Mammary epithelial cell (primary cell): ENCODE measurements around the genes H3C15 and H2AC21.

DNA sequence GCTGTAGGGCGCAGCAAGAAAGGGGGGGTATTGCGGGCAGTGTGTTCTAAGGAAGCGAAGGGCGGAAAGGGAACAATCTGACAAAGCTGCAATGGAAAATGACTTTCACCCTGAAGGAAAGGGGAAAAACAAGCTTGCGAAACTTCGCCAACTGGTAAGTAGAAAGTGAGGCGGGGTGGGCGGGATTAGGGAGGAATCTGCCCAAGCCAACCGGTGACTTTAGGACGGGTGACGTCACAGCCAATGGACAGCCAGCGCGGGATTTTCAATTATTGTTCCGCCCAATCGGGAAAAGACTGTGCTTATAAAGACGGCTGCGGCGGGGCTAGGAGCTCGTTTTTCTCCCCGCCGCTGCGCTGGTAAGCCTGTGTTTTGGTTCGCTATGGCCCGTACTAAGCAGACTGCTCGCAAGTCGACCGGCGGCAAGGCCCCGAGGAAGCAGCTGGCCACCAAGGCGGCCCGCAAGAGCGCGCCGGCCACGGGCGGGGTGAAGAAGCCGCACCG is at the start of gene H3C15:
Gene H3C15 (plus strand): TSS at position 336 of the 504 bp plus-strand sequence.
- CAGE, long polyA plus RNA = no peak
- RRBS = no CpG with 5 or more reads among the region's 38 CpGs

GRCh38 chr1:149885666-149886581 is 558 bp downstream of the H2BC21 start:
- CAGE, long polyA plus RNA = no peak
- RRBS = 1% methylated on average over 12 of the region's 59 CpGs

DNA sequence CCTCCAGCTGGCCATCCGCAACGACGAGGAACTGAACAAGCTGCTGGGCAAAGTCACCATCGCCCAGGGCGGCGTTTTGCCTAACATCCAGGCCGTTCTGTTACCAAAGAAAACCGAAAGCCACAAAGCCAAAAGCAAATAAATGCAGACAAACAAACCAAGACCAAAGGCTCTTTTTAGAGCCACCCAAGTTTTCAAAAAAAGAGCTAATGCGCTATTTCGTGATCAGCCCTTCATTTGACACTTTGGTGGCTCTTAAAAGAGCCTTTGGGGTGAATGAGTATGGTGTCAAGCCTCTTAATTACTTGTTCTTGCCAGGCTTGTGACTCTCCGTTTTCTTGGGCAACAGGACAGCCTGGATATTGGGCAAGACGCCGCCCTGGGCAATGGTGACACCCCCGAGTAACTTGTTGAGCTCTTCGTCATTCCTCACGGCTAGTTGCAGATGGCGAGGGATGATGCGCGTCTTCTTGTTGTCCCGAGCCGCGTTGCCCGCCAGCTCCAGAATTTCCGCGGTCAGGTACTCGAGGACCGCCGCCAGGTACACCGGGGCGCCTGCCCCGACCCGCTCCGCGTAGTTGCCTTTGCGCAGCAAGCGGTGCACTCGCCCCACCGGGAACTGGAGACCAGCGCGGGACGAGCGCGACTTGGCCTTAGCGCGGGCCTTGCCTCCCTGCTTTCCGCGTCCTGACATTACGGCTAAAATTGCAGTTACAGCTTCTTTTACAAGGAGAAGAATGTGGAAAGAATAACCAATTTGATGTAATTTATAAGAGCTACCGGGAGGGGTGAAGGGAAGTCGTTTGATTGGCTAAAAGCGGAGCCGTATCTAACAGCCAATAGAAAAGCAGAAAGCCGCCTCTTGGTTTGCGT is at the start of gene H2AC21:
Gene H2AC21 (minus strand): TSS at position 743 of the 873 bp plus-strand sequence.
- CAGE, long polyA plus RNA = no peak
- RRBS = no CpG with 5 or more reads among the region's 54 CpGs

GRCh38 chr1:149943752-149944133 is 7.1 kb upstream of the MTMR11 start:
- CAGE, long polyA plus RNA = no peak
- RRBS = no CpG with 5 or more reads among the region's 6 CpGs

GRCh38 chr1:149965375-149965963 is 28.8 kb upstream of the MTMR11 start:
- CAGE, long polyA plus RNA = no peak
- RRBS = no CpG with 5 or more reads among the region's 4 CpGs

DNA sequence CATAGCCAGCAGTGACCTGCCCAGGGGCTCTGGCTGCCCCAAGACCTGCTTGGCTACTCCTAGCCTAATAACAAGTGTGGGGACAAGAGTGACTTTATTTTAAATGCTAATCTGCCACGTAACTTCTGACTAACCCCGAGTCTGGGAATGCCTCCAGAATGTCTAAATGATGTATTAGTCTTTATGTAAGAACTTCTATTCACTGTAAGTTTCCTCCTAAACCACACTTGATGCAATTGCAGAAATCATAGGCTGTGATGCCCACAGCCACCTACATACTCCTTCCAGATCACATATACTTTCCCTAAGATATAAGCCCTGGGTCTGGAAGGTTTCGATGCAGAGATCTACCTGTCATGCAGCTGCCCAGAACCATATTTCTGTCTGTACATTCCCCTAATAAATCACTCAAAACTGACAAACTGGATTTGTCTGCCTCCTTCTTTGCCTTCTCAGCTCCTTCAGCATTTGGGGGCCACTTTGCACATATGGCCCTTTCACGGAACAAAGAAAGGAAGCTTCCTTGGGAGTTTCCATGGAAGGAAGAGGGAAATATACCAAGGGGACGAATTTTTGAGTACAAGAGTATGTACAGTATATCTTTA is 5.8 kb upstream of the VPS45 start:
- CAGE, long polyA plus RNA = no peak
- RRBS = no CpG with 5 or more reads among the region's 5 CpGs

GRCh38 chr1:150158837-150160148 is 9.6 kb downstream of the PLEKHO1 start:
- CAGE, long polyA plus RNA = no peak
- RRBS = 98% methylated on average over 6 of the region's 37 CpGs

DNA sequence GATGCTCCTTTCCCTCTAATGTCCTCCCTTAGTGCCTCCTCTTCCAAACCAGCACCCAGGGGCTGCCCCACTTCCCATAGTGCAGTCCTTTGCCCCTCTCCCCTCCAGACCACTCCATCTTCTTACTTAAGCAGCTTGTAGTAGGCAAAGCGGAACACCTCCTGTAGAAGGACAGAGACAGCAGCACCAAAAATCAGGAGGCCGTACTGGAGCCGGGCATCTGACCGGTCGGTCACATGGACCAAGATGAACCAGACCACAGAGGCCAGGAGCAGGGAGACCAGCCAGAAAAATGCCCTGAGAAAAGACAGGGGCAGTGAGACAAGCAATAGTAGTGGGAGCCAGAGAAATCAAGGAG is 1.0 kb downstream of the APH1A start:
- CAGE, long polyA plus RNA = no peak
- RRBS = no CpG with 5 or more reads among the region's 5 CpGs

DNA sequence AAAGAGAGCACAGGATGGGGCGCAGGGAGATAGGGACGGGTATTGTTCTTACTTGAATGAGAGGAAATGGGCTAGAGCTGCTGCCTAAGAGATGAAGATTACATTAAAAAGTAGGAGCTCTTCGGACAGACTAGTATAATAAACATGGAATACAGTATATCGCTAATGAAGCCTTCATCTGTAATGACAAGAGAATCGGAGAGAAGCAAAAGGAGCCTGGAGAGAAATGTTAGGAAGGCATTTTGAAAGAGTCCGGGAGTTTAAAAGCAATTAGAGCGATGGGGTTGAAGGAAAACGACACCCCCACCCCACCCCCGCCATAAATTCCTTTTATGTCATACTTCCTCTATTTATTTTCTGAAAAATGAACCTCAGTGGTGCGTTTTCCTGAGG is 525 bp upstream of the APH1A start:
- CAGE, long polyA plus RNA = no peak
- RRBS = no CpG with 5 or more reads among the region's 10 CpGs

GRCh38 chr1:150505357-150506029 is 2.4 kb upstream of the ECM1 start:
- CAGE, long polyA plus RNA = no peak
- RRBS = no CpG with 5 or more reads among the region's 8 CpGs

DNA sequence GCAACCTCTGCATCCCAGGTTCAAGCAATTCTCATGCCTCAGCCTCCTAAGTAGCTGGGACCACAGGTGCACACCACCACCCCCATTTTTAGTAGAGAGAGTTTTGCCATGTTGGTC is 12.5 kb downstream of the MCL1 start:
- CAGE, long polyA plus RNA = no peak

GRCh38 chr1:150619143-150620498 is 9.8 kb downstream of the ENSA start:
- CAGE, long polyA plus RNA = no peak
- RRBS = no CpG with 5 or more reads among the region's 6 CpGs

DNA sequence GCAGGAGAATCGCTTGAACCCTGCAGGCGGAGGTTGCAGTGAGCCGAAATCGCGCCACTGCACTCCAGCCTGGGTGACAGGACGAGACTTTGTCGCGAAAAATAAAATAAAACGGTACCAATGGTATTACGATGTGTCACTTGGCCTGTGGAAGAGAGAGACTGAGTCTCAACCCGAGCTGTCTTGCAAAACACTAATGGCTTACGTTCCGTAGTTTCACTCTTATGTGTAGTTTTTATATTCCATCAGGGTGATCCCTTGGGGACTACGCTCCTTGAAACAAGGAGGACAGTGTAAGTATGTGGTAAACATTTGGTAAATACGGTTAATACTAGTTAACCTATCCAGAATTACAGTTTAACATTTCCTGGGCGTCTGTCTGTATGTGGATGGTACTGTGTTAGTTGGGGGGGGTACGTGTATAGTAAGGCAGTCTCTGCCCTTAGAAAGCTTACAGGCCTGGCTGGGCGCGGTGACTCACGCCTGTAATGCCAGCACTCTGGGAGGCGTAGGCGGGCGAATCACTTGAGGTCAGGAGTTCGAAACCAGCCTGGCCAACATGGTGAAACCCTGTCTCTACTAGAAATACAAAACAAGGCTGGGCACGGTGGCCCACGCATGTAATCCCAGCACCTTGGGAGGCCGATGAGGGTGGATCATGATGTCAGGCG is 933 bp upstream of the ENSA start:
- CAGE, long polyA plus RNA = no peak
- RRBS = no CpG with 5 or more reads among the region's 28 CpGs

DNA sequence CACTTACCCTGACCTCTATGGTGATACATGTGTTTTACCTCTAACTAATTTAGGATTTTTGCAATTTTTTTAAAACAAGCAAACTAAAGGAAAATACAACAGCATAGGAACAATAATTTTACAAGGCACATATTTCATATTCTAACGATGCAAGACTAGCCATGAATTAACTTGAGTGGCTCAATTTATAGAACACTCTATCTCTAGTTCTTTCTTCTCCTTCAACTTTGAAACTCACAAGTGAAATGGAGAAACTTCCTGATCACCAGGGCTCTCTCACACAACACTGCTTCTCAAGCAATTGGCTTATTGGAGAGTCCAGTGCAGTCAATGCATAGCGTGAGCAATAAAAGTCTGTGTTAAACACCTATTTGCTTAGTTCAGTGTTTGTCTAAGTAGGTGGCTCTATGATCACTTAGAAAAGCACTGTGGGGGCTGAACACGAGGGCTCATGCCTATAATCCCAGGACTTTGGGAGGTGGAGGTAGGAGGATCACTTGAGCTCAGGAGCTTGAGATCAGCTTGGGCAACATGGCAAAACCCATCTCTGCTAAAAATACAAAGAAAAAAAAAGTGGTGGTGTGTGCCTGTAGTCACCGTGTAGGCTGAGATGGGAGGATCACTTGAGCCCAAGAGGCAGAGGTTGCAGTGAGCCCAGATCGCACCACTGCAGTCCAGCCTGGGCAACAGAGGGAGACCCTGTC is 12.2 kb downstream of the CTSS start:
- CAGE, long polyA plus RNA = no peak
- RRBS = no CpG with 5 or more reads among the region's 5 CpGs

DNA sequence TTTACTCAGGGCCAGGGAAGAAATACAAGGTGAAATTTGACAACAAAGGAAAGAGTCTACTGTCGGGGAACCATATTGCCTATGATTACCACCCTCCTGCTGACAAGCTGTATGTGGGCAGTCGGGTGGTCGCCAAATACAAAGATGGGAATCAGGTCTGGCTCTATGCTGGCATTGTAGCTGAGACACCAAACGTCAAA is 16.6 kb downstream of the SETDB1 start:
- CAGE, long polyA plus RNA = no peak
- RRBS = no CpG with 5 or more reads among the region's 4 CpGs

GRCh38 chr1:150966928-150967995 is 7.4 kb downstream of the CERS2 start:
- CAGE, long polyA plus RNA = no peak
- RRBS = no CpG with 5 or more reads among the region's 8 CpGs

- CAGE, long polyA plus RNA = no peak
- RRBS = 10% methylated on average over 5 of the region's 12 CpGs
Measured at GRCh38 chr1:150976850-150977823, 2.5 kb upstream of the CERS2 start.

DNA sequence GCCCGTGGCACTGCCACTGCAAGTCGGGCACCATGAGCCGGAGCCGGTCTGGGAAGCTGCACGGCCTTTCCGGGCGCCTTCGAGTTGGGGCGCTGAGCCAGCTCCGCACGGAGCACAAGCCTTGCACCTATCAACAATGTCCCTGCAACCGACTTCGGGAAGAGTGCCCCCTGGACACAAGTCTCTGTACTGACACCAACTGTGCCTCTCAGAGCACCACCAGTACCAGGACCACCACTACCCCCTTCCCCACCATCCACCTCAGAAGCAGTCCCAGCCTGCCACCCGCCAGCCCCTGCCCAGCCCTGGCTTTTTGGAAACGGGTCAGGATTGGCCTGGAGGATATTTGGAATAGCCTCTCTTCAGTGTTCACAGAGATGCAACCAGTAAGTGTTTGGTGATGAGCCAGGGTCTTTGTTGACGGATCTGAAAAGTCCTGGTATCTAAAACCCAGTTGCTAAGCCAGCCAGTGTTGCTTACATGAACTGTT is 961 bp downstream of the C1orf56 start:
- CAGE, long polyA plus RNA = no peak
- RRBS = no CpG with 5 or more reads among the region's 16 CpGs

GRCh38 chr1:151049775-151050278 is 2.3 kb downstream of the C1orf56 start:
- CAGE, long polyA plus RNA = no peak
- RRBS = no CpG with 5 or more reads among the region's 4 CpGs

DNA sequence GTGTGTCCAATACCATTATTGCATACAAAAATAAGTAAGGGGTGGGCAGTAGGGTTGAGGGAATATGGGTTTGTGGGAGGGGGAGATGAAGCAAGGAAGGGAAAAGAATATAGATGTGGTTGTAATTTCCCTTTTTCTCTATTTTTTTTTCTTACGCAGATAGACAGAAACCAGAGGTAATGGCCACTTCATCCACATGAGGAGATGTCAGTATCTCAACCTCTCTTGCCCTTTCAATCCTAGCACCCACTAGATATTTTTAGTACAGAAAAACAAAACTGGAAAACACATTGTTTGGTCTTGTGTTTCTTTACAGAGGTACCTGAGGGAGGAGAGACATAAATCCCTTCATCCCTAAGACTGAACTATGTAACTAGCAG is 2.7 kb downstream of the C1orf56 start:
- CAGE, long polyA plus RNA = no peak
- RRBS = no CpG with 5 or more reads among the region's 1 CpG